Temporal lobe (tissue), 2 donors: ENCODE results near the gene CDHR1.

DNA sequence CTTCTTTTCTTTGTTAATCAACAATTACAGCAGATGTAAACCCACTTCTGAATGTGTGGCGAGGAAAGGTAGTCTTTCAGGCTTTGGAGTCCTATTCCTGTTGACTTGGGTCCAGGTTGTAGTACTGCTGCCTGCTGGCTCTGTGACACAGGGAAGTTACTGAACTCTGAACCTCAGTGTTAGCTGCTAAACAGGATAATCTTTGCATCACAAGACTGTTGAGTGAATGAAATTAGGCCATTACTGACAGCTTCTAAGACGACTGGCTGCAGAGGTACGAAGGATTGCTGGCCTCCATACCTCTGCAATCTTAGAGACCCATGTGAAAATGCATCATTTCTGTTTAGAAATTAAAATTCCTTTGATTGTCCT is 6.2 kb downstream of the PRXL2A start:
- RAMPAGE, long total RNA, result no peak

GRCh38 chr10:80416370-80416936 is 8.1 kb downstream of the PRXL2A start:
- RAMPAGE, long total RNA, result no peak

- RAMPAGE, long total RNA, result no peak
Measured at GRCh38 chr10:80454738-80454865, 492 bp downstream of the TSPAN14 start.

DNA sequence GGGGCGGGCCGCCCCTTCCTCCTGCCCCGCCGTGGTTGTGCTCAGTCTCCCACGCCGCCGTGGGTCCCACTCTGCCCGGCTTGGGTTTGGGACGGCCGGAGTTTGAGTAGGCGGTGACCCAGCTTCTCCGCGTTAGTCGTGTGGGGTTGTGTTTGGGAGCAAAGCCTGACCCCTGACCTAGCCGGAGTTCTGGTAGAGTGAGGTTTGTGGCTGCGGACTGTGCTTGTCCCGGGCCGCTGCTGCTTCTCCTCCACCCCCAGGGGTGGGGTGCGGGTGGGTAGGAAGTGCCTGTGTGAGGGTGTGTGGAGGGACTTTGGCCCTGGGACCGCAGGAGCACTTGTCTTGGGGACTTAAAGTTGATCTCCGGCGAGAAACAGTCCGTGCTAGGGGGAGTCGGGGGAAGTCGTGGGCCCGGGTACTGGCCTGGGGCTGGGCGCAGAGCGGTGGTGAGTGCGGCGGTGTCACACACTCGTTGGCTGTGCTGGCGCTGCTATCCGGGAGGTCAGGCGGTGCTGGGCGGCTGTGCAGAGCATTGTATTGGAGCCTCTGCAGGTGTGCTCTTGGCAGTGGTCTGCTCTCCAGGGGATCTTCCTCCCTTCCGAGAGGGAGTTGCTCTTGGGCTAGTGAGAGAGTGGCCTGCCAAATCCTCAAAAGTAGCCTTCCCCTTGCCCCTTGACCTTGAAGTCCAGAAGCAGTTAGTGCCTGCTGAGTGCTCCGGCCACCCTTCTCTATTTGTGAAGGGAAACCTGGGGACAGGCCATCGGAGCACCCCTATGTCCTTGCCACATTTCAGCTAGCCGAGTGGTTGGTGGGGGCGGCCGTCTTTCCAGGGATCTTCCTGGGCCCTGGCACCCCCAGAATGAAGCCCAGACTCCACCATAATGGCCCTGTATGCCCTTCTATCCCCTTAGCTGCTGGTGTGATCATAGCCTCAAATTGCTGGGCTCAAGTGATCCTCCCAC is 1.0 kb downstream of the TSPAN14 start:
- RAMPAGE, long total RNA, result no peak

GRCh38 chr10:80464504-80465478 is 10.7 kb downstream of the TSPAN14 start:
- RAMPAGE, long total RNA, result no peak

DNA sequence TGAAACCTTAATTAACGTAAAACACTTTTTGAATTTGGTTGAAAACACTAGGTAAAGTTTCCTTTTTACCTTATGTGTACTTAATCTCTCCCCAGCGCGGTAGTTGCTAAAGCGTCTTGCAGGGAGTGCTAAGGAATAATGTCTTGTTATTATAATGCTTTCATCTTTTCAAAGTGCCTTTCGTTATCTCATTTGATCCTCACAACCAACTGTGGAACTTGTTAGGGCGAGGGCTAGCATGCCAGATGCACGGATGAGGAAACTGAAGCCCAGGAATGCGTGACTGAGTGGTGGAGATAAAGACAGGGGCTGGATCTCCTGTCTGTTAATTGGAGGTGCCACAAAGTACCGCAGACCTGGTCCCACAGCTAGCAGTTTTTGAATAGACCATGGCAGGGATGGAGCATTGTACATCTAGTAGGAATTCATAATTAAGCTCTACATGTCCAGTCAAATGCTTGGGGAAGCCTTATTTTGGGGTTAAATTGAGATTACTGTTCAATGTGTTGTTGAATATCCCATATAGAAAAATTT is 234.3 kb downstream of the SH2D4B start:
- RAMPAGE, long total RNA, result no peak

- RAMPAGE, long total RNA, result no peak
Measured at GRCh38 chr10:82744883-82745126, 869.8 kb downstream of the NRG3 start.

DNA sequence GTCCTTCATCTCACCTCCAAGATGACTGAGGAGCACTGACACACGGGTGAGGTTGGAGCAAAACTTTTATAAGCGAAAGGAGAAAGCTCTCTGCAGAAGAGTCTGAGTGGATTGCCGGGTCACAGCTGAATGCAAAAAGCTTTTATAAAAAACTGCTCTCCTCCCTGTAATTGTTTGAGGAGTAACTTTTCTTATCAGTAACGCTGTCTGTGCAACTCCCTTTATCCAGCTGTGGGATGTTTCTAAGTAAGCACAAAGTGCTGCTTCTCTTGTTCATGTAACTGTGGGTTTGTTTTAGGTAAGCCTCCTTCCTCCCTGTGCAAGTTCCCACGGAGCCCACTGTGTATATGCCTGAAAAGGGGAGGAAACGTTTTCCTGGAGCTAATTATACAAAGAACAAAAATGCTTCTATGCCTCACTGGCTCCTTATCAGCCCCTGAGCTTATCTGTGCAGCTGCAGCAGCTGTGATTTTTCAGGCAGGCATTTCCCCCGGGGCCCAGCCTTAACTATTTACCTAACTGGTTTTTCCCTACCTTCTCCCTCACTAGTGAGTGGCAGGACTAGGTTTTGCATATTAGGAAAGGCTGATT is 593.5 kb upstream of the GHITM start:
- RAMPAGE, long total RNA, result no peak

DNA sequence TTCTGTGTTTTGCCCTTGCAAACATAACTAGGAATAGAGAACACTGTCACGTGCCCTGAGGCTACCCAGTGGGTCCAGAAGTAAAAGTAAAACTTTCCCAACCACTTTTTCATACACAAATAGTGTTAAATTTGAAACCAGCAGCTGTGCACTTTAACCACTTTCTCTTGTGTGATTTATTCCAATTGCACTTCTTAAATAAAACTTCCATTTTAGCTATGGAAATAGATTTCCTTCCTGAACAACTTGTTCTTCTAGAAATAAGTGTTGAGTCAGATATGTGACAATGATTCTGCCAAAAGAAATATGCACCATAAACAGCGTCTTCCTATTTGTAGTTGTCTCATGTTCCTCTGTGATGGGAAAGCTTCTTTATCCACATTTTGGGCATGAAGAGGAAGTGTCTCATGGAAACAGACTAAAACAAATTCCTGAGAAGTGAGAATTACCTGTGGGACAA is 414.4 kb upstream of the GHITM start:
- RAMPAGE, long total RNA, result no peak

- RAMPAGE, long total RNA, result no peak
Measured at GRCh38 chr10:84177413-84178210, 4.0 kb downstream of the GPR15LG start.

GRCh38 chr10:84178828-84179910 is 5.6 kb downstream of the GPR15LG start:
- RAMPAGE, long total RNA, result no peak

GRCh38 chr10:84194367-84195040 is at the start of gene CDHR1:
CDHR1 (plus strand) TSS chr10:84194537.
- RAMPAGE, long total RNA, result no peak

- RAMPAGE, long total RNA, result no peak
Measured at GRCh38 chr10:84195928-84196596, 1.7 kb downstream of the CDHR1 start.

DNA sequence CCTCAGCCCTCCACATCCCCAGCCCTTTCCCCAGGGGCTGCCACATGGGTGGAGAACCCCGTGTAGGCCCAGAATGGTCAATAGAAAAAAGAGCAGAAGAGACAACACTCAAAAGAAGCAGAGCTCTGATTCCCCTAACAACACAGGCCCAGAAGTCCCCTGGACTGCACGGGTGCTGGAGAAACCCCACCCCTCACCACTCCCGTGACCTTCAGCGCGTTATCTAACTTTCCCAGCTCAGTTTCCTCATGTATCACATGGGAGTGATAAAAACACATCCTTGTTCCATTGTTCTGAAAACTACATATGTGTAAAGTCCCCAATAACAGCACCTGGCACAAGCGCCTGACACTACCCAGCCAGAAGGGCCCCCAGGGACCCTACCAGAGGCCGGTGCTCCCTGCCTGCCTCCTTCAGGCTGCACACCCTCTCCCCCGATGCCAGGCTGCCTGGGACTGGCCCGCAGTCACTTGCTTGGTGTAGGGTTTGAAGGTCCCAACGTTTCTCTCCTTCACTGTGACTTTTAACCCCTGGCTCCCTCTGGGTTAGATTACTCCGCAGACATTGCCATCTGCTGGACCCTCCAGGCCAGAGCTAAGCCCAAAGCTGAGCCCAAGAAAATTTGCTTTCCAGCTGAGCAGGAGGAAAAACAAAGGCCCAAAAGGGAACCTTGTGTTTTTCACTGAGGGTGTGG is 6.7 kb downstream of the CDHR1 start:
- RAMPAGE, long total RNA, result no peak

DNA sequence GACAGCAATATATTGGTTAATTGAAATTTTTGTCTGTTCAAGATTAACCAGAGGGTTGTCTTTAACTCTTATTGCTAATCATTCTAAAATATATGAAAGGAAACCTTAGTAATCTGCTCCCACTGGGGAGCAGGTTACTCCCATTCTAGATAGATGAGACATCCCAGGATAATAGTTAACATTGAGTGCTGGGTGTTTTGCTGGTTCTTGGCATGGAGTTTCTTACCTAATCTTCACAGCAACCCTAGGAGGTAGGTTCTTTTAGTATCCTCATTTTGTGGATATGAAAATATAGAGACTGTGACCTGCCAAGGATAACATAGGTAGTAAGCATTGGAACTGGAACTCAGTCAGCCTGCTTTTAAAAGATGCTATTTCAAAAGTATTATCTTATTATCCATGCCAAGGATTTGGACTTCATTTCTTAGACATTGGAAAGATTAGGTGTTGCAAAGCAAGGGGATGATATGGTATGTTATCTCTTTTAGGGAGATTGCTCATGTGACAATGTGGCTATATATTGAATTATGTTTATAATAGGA is 4.8 kb downstream of the CCSER2 start:
- RAMPAGE, long total RNA, result no peak

DNA sequence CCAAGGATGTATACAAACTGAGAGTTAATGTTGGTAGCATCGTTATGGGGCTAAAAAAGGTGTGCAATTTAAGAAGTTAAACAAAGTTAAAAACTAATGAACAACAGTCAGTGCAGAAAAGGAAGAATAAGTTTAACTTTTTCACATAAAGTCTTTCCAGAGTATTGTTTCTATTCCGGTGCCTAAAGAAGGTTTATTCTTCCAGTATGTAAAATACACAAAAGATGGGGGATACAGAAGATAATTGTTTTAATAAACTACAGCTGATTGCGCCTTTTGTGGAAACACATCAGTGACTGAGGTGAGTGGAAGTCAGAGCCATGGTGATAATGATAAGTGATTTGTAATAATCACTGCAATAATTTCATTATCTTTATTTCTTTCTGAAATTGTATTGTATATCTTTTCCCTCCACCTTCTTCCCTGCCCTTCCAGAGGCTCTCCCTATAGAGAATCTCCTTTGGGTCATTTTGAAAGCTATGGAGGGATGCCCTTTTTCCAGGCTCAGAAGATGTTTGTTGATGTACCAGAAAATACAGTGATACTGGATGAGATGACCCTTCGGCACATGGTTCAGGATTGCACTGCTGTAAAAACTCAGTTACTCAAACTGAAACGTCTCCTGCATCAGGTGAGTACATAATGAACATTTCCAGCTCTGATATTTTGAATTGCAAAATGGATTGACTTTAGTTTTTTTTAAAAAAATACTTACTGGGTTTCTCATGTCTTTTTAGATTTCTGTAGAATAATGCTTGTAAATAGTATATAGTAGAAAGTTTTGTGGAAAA is 109.9 kb downstream of the CCSER2 start:
- RAMPAGE, long total RNA, result no peak

DNA sequence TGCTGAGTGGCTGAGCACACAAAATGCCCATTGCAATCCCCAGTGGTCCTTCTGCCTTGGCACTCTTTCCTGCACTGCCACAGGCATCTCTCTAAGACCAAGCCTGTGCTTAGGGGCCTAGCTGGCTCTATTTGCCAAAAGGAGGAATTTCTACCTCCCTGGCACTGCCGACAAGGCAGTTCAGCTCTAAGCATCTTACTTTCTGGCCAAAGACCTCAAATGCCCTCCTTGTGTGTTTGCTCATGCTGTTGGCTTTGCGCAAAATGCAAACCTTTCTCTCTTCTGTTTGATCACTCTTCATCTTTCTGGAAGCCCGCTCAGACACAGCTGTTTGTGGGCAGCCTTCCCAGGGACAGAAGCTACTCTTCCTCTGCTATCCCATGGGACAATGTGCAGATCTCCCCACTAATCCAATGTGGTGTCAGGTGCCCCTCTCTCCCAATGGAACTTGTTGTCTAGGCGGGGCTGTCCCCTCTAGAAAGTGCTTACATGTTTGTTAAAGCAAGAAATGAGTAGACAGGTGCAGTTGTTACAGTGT is 278.6 kb downstream of the CCSER2 start:
- RAMPAGE, long total RNA, result no peak

DNA sequence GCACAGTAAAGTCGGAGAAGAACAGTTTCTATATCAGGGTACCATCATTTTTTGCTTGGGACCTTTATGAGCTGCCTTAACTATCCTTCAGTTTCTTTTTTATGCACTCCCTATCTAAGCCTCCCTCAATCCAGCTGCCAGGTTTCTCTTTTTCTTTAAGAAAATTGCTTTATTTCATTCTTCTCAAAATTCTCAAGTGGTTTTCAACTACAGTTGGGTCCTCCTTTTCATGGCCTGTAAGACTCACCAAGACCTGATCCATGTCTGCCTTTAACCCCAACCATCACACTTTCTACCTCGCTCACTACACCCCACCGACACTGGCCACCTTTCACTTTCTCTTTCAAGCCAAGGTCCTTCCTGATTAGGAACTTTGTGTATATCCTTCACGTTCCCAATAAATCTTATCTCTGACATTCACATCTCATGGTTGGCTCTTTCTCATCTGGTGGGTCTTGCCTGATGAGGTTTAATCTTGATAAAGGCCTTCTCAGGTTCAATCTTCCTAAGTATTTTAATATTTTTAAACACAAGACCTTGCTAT is 625.0 kb downstream of the GRID1 start:
- RAMPAGE, long total RNA, result no peak

- RAMPAGE, long total RNA, result no peak
Measured at GRCh38 chr10:86164071-86164887, 202.3 kb downstream of the GRID1 start.

DNA sequence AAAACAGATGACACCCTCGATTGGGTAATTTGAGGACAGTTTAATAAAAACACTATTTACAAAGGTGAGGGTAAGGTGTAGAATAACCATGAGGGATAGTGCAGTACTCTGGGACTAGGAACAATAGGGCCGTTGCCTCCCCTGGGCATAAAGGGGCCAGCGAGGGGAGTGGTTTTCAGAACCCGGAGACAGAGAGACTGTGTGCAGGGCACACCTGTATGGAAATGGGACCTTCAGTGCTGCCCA is 35.2 kb upstream of the WAPL start:
- RAMPAGE, long total RNA, result no peak